ENCODE measurements around a stretch of chr21.

- PRO-cap, result no peak
These were observed 29.7 kb downstream of the RUNX1 start for GRCh38 chr21:35019350-35019930.

DNA sequence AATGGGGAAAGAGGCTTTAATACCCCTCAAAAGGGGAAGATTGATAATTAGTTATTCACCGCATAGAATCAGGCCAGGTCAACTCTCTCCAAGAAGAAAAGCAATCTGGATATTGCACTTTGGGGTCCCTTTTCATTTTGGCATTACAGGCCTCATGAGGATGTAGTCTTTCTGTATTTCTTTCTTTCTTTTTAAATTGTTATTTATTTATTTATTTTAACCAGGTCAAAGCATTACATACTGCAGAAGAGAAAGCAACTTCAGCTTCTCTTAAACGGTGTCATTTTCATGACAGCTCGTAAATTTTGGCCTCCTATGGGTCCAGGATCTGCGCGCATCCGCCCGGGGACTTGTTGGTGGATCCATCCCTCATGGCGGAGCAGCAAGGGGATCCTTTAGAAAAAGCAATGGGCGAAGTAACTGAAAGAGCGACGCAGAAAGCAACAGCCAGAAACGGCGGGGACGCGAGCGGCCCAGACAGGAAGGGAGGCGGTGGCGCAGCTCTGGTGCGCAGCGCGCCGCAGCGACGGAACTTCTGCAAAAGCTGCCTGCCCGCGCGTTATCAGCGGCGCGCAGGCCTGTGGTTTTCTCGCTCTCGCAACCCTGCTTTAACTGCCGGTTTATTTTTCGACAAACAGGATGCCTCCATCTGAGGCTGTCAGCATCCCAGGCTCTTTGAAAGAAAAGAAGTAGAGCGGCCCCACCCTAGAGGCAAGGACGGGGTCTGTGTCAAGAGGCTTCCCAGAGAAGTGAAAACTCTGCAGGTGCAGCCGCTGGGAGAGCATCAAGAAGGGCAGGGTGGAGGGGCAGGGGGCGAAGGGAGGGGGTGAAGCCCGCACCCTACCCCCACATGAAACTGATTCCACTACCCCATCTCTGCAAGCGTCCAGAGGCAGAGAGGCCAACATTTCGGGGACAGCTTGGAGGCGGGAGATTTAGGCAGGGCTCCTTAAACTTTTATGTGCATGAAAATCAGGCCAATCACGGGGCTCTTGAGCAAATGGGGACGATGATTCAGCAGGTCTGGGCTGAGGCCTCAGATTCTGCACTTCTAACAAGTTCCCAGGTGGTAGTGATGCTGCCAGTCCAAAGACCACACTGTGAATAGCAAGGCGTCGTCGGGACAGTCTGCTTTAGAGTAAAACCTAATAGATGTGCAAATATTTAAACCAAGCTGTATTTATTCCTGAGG lies 22.4 kb downstream of the RUNX1 start:
- PRO-cap, result no peak

GRCh38 chr21:35172204-35172593 lies 123.1 kb upstream of the RUNX1 start:
- PRO-cap, result no peak

DNA sequence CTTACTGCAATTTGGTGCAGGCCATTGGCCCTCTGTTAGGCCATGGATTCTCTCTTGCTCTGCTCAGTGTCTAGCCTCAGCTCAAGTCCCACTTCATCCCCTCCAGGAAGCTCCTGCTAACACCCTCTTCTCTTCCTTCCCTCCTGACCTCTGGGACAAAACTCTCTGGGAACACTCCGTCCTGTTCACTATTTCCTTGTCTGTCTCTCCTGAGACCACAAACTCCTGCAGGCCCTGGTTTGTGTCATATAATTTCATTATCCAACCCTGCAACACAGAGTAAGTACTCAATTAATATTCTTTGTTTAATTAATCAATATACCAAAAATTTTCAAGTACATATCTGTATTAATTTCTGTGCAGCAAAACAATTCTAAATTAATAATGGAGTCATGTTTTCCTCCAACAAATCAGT lies 245.4 kb downstream of the SETD4 start:
- PRO-cap, result no peak

DNA sequence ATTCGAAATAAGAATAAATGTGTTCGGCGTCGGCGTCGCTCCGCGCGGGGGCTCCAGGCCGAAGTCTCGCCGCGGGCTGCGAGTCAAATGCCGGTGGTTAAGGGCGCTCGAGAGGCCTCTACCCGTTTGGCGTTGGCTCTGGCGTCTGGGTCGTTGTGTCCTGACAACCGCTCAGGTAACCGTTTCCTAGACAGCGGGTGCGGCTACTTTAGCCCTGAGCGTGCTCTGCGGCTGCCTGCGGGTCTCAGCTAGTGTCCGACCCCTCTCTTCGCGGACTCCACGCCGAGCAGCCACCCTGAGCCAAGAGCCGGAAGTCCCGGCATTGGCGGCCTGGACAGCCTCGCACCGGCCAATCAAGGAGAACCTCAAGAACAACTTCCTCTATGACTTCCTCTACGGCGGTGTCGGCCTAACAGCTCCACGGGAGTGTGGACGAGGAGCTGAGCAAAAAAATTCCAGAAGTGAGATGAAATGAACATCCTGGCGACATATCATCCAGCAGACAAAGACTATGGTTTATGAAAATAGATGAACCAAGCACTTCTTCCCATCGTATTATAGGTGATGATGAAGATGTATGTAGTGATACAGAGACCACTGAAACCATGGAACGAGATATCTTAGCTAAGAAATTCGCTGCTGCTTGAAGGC lies 173.3 kb downstream of the SETD4 start:
- PRO-cap, result no peak

- PRO-cap, result no peak
These were observed 55.8 kb downstream of the SETD4 start for GRCh38 chr21:36004492-36004908.

- PRO-cap, result no peak
These were observed 55.2 kb downstream of the SETD4 start for GRCh38 chr21:36004909-36005831.

GRCh38 chr21:36593158-36593530 lies 105.8 kb upstream of the SIM2 start:
- PRO-cap, result no peak

- PRO-cap, result no peak
These were observed 1.1 kb downstream of the HLCS start for GRCh38 chr21:36965184-36965932.

DNA sequence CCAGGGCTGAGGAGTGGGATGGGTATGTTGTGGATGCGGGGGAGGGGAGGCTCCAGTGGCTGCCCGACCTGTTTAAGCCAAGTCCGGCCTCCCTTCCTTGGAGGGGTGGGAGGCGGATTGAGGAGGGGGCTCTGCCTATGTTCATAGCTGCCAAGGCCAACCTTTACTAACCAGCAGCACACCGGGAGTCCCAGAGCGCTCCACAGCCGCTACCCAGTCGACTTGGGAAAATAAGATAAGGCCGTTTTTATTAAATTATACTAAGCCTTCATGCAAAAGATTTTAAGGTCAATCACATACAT lies 481 bp upstream of the HLCS start:
- PRO-cap, result no peak

DNA sequence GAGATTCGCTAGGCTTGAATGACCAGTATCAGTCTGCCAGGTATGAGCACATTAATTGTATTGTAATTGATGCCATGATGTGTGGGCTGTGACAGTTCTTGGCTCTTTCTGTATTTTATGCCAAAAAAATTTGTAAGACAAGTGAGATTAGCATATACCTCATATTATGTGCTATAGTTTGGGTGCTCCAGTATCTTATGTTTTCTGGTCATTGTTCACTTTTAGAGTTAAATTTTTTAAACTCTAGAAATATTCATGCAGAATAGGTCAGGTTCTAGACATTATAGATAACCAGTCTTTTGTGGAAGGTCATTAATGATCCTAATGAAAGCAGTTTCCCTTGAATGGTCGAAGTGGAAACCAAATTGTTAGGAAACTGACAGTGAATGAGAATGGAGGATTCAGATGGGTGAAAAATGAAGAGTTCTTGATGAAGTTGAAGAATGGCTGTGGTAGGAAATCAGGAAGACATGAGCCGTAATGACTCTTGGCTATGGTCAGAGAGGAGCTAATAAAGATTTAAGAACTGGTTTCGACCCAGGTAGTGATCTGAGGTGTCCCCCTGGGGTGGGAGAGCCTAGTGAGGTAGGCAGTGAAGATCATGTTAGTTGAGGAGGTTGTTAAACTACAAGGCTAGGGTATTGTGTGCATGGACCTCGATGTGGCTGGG lies 12.2 kb downstream of the TTC3 start:
- PRO-cap, result no peak

DNA sequence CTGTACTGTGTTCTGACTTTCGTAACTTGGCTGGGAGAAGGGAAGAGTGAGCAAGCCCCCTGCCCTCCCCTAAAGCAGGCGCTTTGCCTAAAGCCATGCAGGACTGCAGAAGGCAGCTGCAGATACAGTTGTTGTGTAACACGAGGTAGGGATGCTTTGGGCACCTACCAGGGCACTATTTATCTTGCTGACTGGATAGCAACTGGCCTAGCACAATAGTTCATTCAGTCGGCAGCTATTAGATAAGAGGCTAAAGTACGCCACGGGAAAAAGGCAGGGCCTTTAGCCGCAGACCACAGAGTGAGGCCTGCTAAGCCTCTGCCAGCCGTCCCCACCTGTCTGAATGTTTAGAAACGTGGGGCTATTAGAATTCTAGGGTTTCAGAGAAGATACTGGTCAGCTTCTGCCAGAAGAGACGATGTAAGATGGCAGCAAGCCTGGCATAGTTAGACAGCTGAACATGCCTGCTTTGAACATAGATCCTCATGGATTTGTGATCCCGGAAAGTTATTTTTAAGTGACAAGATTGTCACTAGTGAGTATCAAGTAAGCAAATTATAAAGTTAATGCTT lies 81.0 kb downstream of the TTC3 start:
- PRO-cap, result no peak

DNA sequence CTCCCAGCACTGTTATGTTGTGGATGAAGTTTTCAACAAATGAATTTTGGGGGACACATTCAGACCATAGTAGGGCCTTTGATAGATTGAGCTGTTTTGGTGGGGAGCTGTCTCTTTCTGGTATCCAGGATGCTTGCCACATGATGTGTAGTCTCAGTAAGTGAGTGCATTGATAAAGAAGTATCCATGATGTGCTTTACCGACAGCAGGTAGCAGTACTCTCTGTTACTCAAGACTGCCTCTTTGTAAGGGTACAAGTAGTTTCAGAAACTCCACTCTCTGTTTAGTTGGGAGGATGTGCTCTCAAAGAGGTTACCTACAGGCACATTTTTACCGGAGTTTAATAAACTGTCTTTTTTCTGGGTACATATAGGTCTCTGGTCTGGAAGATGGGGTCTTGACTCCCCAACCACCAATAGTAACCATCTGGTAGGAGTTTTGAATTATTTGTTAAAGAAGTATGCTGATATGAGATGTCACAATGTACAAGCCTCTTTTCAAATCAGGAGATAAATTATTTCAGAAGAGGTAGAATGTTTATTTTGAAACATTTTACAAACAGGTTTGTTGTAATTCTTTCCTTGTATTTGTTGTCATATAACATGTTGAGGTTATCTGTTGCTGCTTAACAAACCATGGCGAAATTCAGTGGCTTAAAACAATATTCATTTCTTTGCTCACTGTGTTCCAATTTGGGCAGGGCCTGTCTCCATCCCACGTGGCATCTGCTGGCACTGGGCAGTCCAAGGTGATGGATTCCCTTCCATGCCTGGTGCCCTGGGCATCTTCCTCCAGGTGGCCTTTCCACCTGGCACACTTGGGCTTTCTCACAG lies 26.7 kb downstream of the DYRK1A start:
- PRO-cap, result no peak

- PRO-cap, result no peak
These were observed 32.0 kb downstream of the DYRK1A start for GRCh38 chr21:37398348-37399129.

- PRO-cap, result no peak
These were observed 52.9 kb downstream of the DYRK1A start for GRCh38 chr21:37419132-37420148.

GRCh38 chr21:37506352-37506975 lies 139.9 kb downstream of the DYRK1A start:
- PRO-cap, result no peak

DNA sequence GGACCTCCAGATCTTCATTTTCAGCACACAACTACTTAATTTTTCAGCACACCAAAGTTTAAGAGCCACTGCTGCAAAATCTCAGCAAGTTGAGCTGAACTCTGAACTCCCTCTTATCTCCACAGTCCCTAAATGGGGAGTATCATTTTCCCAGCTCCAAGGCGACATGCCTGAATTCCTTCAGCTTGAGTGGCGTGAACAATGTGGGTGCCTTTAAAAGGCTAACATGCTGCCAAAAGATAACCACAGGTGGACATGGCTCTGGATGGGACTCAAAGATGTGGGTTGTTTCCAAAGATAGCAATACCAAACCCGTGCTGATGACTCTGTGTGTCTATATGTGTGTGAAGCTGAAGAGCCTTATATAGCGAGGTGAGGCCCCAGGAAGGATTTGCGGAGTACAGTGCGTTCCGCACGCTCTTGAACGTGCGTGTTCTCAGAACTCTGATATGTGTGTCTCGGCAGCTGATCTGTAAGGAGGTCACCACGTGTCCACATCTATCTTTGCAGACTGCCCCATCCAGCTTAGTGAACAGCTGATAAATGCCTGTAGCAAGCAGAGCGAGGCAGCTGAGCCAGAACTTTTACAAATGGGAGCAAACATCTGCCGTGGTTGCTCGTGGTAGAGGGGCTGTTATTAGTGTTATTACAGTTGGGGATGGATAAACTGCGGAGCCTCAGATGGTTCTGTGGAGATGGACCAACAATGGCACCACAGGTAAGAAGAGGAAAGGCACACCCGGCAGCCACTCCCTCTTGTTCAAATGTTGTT lies 189.2 kb downstream of the DYRK1A start:
- PRO-cap, result no peak

DNA sequence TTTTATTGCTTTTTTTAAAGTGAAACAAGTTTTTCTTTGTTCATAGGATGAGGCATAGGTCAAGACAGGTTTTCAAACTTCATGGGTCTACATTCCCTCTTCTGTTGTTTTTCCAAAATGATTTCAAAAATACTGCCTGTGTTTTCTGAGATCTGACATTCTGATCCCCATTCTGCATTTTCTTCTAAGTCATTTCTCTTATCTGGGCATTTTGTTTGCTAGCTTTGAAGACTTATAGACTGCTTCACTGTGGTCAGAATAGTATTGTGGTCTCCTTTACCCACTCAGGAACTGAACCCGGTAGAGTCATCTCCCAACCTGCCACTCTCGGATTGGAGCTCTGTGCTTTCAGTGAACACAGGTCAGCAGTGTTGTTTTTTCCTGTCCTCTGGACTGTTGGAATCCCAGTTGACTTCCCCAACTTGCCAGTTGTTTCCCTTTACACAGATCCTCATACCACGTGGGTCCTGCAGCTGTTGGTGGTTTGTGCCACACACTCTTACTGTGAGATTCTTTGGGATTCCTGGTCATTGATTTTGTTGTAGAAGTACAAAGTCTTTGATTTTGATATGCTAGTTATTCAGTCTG lies 214.0 kb downstream of the DYRK1A start:
- PRO-cap, result no peak

DNA sequence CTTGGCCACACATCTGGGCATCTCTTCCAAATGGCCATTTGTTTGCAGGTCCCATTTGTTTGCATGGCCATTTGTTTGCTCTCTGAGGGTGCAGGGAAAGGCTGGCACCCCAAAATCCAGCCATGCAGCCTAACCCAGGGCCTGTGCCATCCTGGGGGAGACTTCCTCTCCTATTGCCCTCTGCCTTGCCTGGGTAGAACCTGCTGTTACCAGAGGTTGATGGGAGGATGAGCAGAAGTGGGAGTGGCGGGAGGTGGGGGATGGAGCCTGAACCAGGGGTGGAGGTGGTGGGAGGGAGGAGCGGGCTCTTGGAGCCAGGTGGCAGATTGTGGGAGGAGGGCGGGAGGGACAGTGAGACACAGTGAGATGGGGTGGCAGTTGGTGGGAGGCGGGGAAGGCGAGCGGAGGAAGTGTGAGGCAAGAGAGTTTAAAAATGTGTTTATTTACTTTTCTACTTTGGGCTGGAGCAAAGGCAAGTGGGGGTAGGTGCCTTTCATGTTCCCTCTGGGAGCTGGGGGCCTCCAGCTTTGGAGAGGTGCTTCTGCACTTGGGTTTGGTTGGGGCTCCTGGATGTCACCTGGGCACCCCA lies 87.3 kb downstream of the KCNJ6 start:
- PRO-cap, result no peak

DNA sequence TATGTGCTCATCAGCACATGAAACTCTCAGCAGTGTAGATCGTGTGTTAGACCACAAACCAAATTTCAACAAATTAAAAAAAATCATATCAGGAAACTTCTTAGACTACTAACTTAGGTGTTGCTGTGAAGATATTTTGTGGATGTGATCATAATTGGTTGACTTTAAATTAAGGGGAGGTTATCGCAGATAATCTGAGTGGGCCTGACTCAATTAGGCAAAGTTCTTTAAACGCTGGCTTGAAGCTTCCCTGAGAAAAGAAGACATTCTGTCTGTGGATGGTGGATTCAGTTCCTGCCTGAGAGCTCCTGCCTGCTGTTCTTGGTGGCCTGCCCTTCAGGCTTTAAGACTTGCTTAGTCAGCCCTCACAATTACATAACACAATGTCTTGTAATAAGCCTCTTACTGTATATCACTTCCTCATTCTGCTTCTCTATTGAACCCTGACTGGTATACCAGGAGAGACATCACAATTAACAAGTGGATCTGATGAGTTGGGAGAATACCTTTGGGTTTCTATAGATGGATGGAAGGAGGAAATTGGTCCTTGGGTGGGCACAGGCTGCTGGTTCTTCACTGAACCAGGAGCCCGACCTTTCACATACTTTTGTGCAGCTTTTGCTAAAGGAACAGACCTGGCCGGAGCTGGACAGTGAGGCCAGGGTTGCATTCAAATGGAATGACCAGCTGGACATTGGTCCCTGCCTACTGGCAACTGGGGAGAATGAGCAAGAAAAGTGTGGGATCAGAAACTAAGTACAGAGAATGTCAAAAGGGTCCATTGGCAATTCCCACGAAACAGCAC lies 50.2 kb downstream of the KCNJ6 start:
- PRO-cap, result no peak